Helper T cell (primary cell): Measurements from ENCODE around the gene ZNF280D.

- PRO-cap, 2 experiments, result no peak in any of the 2 experiments
Observed at GRCh38 chr15:56019181-56019388, 25.7 kb upstream of the NEDD4 start.

DNA sequence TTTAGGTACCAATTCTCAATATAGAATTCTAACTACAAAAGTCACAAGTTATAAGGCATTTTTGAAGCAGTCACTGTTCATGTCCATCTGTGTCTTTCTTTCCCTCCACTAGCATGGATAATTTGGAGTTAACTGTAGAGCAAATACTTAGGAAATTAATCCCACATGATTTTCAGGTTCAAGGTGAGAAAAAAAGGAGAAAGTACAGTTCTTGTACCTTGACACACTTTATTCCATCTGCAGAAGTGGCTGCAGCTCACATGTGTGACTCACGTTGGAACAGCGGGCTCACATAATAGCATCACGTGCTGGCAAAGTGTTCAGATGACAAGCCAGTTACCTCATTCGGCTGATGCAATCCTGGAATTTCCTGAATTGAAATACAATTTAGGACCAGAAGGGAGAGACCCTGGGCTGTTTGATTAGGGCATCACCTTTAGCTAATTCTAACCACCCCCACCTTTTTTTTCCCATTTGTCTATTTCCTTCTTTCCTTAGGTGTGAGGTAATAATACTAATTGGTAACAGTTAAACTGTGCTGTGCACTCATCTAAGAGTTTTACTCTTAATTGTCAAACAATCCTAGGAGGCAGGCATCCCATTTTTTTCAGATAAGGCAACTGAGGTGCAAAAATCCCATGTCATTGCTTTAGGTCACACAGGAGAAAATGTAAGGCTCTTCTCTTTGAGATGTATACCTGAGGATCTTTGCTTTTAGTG lies 47.1 kb upstream of the NEDD4 start:
- PRO-cap, 2 experiments, result no peak in any of the 2 experiments

DNA sequence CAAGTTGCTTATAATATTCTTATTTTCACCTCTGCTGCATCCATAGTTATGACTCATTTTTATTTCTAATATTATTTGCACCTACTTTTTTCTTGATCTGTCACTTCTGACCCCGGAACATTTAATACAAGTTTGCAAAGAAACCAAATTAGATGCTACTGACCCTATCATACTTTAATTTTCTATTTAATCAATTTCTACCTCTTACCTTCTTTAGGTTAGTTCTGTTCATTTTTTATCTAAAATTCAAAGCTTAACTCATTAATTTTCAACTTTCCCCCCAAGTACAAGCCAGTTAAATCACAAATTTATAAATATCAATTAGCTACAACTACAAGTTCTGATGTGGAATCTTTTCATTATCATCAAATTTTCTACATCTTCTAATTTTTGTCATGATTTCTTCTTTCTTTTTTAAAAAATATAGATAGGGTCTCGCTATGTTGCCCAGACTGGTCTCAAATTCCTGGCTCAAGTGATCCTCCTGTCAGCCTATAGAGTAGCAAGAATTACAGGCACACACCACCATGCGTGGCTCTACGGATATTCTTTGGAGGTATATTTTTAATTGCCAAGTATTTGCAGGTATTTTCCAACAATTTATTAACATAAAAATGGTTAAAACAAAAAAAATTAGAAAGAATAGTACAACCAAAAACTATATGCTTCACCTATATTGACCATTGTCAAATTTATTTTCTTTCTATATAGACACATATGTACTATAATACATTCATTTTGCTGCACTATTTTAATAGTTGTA lies 27.1 kb downstream of the RFX7 start:
- PRO-cap, 2 experiments, result no peak in any of the 2 experiments

DNA sequence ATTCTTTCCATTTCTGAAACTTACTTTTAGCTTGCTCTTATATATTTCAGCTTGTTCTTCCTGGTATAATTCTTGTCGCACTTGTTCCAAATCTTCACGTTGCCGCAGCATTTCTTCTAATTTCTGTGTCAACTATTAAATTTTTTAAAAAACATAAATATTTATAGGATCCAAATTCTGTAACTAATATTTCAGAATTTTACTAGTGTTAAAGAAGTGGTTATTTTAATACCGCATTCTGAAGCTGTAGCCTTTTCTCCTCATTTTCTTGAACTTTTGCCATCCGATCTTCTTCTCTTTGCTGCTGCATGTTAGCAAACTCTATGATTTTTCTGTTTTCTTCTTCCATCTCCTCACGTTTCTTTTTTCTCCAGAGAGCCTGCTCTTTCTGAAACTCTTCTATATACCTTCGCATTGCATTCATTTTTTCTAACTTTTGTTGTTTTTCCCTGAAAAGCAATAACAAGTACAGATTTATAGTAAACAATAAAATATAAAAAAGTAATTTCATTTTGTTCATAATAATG lies 21.5 kb downstream of the MNS1 start:
- PRO-cap, 2 experiments, result no peak in any of the 2 experiments

DNA sequence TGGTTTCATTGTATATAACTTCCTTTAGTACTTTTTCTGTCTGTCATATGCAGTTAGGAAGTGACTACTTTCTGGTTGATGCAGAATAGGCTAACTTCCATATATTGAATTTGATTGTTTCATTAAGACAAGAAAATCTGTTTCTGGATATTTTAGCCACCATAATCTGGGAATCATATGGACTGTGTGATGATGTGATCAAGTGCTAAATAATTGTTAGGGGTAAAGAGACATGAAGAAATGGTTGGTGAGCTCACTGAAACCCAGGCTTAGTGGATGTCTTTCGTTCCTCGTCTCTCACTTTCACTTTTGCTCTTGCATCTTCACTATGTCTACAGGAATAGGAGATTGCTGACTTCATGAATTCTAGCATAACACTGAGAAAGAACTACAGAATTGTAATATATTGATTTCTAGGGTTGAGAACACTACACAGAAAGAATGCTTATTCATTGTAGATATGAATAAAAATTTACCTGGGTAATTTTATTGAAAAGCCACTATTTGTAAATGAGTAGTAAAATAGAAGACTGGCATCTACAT lies 3.6 kb upstream of the MNS1 start:
- PRO-cap, 2 experiments, result peak in 1 of 2 experiments; most common plus-strand start position 326 of the sequence (in 1); most common minus-strand start position 278 of the sequence (in 1)

GRCh38 chr15:56733094-56734038 lies at the start of gene ZNF280D:
TSS of gene ZNF280D (minus strand) at chr15:56733509.
- PRO-cap, 2 experiments, result peak in 2 of 2 experiments; most common plus-strand start chr15:56733565 (in 2); most common minus-strand start chr15:56733187 (in 2)

- PRO-cap, 2 experiments, result no peak in any of the 2 experiments
Observed at GRCh38 chr15:56806200-56806524, 72.9 kb upstream of the ZNF280D start.

- PRO-cap, 2 experiments, result no peak in any of the 2 experiments
Observed at GRCh38 chr15:56985362-56986019, 67.0 kb downstream of the TCF12 start.

DNA sequence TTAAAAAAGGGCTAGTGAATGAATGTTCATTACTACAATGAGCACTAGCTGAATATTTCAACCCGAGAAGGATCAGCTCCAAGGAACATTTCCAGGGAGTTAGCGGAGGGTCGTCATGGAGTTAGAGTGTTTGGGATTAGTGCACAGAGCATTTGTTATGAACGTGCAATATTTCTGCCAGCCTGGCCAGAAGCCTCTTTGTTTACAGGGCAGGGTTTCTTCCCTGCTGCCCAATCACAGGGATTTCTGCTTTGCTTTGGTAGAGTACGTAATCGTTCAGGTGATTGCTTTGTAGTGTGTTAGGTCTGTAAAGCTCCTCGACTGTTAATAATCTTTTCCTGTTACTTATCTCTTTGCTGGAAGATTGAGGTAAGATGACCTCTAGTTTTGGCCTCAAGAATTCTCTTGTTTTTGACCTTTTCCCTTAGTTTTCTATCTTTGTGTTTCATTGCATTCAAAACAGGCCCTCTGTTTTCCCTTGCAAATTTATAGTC lies 6.0 kb downstream of the CGNL1 start:
- PRO-cap, 2 experiments, result no peak in any of the 2 experiments

GRCh38 chr15:57427152-57427577 lies 50.9 kb downstream of the CGNL1 start:
- PRO-cap, 2 experiments, result no peak in any of the 2 experiments

- PRO-cap, 2 experiments, result no peak in any of the 2 experiments
Observed at GRCh38 chr15:57461628-57462133, 85.4 kb downstream of the CGNL1 start.

GRCh38 chr15:57505833-57506593 lies 85.7 kb upstream of the MYZAP start:
- PRO-cap, 2 experiments, result no peak in any of the 2 experiments

- PRO-cap, 2 experiments, result no peak in any of the 2 experiments
Observed at GRCh38 chr15:57528423-57528866, 63.3 kb upstream of the MYZAP start.

- PRO-cap, 2 experiments, result no peak in any of the 2 experiments
Observed at GRCh38 chr15:57561320-57561724, 30.4 kb upstream of the MYZAP start.

GRCh38 chr15:57562146-57562614 lies 29.5 kb upstream of the MYZAP start:
- PRO-cap, 2 experiments, result no peak in any of the 2 experiments

GRCh38 chr15:57591256-57591638 lies 457 bp upstream of the MYZAP start:
- PRO-cap, 2 experiments, result peak in 1 of 2 experiments; most common plus-strand start chr15:57591494 (in 1); most common minus-strand start chr15:57591432 (in 1)

GRCh38 chr15:57599309-57599642 lies 7.6 kb downstream of the MYZAP start:
- PRO-cap, 2 experiments, result no peak in any of the 2 experiments

DNA sequence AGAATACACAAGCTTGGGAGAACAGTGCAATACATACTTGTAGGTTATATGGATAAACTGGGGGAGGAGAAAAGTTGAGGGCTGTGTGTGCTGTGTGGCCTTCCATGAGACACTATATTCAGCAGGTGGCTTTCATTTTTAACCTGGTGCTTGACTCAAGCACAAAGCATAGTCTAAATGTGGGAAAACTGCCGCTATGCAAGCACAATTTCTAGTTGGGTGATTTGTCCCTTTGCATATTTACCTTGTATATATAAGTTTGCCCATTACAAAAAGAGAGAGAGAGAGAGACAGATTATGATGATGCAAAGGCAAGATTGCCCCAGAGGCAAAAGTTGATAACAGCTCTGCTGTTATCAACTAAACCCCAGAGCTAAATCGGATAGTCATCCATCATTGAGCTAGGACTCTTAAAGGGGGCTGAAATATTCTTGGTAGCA lies 141.4 kb downstream of the AQP9 start:
- PRO-cap, 2 experiments, result no peak in any of the 2 experiments

DNA sequence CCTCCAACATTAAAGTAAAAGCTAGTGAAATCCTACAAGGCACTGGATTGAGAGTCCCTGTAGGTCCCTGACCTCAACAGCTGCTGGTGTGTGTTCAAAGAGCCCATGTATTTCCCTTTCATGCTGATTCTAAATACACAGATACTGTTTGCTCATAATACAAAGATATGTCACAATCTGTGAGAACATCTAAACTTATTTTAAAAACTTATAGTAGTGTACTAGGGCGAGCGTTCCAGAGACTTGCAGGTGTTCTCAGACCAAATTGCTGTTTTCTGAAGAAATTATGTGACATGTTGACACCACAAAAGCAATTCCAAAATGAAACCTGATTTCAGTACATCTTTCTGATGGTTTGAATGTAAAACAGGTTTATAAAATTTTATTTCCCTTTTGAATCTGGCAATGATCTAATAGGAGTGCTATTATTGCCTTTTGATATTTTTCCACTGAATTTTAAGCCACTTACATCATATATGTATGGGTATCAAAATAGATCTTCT lies 145.8 kb upstream of the LIPC start:
- PRO-cap, 2 experiments, result no peak in any of the 2 experiments

DNA sequence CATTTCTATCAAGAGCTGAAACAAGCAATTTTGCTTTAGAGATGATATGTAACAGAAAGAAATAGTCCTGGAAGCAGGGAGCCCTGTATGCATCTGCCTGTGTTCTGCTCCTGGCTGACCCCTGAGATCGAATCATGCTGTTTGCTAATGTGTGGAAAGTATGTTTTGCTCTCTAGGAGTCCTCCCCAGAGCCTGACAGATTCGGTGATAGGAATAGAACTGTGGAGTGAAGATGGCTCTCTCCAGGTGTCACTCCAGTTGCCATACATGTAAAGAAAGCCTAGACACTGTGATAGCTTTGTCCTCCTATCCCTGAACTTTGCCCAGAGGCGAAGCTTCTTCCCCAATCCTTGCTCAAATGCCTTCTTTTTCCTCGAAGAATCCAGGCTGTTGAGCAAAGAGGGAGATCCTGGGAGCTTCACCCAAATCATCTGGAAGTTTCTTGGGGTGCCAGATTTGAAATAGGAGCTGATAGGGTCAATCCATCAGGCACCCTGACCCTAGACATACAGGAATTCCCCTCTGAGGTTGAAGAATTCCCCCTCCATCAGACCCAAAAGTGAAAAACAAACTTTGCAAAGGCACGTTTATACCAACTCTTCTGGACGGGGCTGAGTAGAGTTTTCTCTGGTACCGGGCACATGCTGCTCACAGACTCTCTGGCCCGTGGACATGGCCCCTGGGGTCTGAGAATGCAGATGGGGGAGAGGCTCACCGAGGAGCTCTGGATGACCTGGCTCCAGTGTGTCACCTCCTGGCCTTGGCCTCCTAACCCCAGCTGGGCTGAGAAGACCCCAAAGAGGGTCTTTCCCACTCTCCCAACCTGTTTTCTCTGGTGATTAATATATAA lies 11.4 kb upstream of the LIPC start:
- PRO-cap, 2 experiments, result no peak in any of the 2 experiments